ENCODE measurements around the genes SPEN and FAM131C.

DNA sequence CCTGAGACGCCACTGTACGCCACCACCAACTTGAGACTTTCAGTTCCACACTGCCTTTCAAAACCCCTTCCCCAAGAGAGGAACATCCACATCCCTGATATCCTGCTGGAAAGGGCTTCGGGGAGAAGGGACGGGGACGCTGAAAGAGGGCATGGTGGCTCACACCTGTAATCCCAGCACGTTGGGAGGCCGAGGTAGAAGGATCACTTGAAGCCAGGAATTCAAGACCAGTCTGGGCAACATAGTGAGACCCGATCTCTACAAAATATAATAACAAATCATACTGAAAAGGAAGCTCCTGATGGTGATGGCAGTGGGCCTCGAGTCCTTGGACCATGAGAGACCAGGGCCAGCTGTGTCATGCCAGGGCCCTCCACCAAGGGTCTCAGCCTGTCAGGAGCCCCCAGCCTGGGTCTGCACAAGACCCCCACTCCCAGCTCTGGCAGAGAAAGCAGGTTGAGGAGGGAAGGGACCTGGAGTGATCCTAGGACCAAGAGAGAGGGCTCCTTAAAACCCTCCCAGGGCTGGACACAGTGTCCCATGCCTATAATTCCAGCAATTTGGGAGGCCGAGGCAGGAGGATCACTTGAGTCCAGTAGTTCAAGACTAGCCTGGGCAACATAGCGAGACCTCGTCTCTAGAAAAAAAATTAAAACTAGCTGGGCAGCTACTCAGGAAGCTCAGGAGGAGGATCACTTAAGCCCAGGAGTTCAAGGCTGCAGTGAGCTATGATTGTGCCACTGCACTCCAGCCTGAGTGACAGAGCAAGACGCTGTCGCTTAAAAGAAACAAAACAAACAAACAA lies 6.6 kb upstream of the CTRC start:
- PRO-cap = no peak
- RRBS = no CpG with 5 or more reads among the region's 14 CpGs

- PRO-cap = unidirectional peak, minus-strand start at chr1:15618076; unidirectional peak, minus-strand start at chr1:15618105
- RRBS = 0% methylated on average over 2 of the region's 18 CpGs
Measured at GRCh38 chr1:15617927-15618677, 844 bp downstream of the DDI2 start.

- PRO-cap = no peak
- RRBS = no CpG with 5 or more reads among the region's 12 CpGs
Measured at GRCh38 chr1:15680037-15680518, 4.0 kb upstream of the PLEKHM2 start.

- PRO-cap = no peak
- RRBS = no CpG with 5 or more reads among the region's 11 CpGs
Measured at GRCh38 chr1:15720717-15721682, 15.1 kb upstream of the SLC25A34 start.

GRCh38 chr1:15847358-15848493 lies at the start of gene SPEN:
Gene SPEN (plus strand): TSS chr1:15847707.
- PRO-cap = bidirectional peak, plus-strand start at chr1:15847822, minus-strand start at chr1:15847570
- RRBS = 1% methylated on average over 92 of the region's 165 CpGs

DNA sequence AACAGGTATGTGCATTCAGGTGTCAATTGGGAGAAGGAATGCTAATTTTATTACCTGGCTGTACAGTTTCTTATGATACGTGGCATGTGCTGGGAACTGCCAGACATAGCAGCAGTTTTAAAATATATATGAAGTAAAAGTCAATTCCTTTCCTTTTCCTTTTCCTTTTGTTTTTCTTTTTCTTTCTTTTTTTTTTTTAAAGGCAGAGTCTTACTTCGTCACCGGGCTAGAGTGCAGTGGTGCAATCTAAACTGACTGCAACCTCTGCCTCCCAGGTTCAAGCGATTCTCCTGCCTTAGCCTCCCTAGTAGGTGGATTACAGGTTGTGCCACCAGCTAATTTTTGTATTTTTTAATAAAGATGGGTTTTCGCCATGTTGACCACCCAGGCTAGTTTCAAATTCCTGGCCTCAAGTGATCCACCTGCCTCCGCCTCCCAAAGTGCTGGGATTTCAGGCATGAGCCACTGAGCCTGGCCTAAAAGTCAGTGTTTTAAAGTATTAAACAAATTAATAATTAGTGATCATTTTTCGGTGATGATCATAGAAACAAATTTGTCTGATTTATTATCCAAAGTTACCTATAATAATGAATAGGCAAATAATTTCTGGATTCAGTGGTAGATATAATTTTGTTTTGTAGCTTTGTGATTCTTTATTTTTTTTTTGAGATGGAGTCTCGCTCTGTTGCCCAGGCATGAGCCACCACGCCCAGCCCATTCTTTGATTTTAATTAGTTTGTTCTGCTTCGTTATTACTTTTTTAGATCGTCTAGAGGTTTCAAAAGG lies 37.2 kb downstream of the SPEN start:
- PRO-cap = no peak
- RRBS = no CpG with 5 or more reads among the region's 11 CpGs

- PRO-cap = no peak
- RRBS = no CpG with 5 or more reads among the region's 5 CpGs
Measured at GRCh38 chr1:15964028-15964503, 11.8 kb downstream of the ZBTB17 start.

DNA sequence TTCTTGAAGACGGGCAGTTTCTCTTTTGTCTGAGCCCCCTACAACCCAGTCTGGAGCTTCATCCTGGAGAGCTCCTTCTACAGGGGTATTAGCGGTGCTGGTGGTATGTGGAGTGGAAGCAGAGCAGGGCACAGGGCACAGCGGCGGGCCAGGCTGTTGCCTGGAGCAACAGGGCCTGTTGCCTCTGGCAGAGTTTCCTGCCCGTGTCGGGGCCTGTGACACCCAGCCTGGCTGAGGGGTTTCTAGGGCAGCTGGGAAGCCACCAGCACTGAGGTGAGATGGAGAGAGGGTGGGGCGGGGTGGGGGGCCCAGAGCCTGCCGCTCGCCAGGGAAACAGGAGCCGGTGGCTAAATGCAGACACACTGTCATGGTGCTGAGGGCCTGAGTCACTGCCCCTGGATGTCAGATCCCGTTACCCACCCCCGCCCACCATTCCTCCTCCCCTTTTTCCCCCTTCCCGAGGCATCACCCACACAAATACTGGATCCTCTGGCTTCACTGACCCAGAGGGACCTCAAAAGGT lies 1.7 kb upstream of the HSPB7 start:
- PRO-cap = no peak
- RRBS = no CpG with 5 or more reads among the region's 13 CpGs

DNA sequence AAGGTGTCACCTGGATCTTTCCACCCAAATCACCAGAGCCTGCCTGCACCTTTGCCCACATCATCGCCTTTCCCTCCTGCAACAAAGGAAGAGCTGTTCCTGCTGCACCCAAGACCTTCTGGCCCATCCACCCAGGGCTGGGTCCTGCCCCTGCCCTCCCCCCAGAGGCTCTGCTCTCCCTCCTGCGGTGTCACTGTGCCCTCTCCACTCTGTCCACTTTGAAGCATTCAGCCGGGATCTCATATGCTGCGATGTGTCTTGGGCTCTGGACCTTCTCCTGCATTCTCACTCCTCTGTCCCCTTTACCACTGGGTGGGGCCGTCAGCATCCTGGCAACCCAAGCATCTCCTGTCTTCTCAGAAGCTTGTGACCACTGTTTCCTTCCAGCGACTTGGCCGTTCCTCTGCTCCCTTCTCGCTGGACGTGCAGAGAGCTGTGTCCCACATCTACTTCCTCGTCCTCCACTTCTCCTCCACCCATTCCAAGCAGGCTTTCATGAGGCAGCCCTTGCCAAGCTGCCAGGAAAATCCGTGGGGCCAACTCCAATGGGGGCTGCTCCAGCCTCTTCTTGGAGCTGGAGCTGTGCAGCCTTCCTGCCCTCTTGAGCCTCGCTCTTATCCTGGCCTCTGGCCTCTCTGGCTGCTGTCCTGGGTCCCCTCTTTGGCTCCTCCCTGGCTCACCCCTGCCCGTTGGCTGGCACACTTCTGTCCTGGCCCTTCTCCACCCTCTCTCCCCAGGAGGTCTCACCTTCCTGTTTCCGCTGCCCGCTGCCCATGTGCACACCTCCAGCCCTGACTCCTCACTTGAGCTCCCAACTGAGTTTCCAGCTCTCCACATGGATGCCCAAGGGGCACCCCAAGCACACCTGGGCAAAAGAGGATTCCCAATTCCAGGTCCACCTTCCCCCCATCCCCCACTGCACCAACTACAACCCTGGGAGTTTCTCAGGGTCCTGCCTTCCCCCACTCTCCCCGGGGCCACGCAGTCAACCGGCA lies 8.8 kb downstream of the FAM131C start:
- PRO-cap = unidirectional peak, minus-strand start at position 616 of the sequence
- RRBS = no CpG with 5 or more reads among the region's 18 CpGs

DNA sequence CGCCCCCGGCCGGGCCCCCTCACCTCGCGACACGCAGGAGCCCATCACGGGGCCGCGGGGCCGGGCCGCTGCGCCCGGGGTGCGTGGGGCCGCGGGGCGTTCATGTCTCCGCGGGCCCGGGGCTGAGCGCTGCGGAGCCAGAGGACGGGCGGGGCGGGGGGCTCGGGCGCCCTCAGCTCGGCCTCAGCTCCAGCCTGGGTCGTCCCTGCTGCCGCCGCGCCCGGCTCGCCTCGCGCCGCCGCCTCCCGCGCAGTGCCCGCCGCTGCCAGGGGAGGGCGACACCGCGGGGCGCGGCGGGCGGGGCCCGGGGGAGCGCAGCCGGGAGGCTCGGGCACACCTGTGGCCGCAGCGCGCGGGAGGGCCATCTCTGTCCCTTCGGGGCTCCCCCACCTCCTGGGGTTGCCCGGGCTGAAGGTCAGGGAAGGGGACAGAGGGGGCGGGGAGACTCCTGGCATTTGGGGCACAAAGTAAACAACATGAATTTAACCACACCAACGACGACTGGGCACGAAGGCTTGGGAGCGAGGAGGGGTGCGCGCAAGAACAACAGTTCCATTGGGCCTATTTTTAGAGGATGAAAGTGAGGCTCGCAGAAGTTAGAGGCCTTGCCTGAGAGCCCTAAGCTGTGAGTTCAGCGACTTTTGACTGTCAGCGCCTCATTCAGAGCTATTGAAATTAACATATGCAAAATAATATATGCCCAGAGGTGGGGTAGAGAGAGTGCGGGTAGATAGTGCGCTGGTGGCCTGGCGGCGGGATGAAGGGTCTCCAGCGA lies at the start of gene FAM131C:
FAM131C (minus strand) TSS at position 254 of the 775 bp plus-strand sequence.
- PRO-cap = bidirectional peak, plus-strand start at position 315 of the sequence, minus-strand start at position 254 of the sequence
- RRBS = 2% methylated on average over 48 of the region's 74 CpGs

GRCh38 chr1:16115203-16116459 lies 40.2 kb downstream of the EPHA2 start:
- PRO-cap = no peak
- RRBS = no CpG with 5 or more reads among the region's 29 CpGs

- PRO-cap = unidirectional peak, minus-strand start at chr1:16138105
- RRBS = no CpG with 5 or more reads among the region's 31 CpGs
Measured at GRCh38 chr1:16137864-16138409, 17.9 kb downstream of the EPHA2 start.

DNA sequence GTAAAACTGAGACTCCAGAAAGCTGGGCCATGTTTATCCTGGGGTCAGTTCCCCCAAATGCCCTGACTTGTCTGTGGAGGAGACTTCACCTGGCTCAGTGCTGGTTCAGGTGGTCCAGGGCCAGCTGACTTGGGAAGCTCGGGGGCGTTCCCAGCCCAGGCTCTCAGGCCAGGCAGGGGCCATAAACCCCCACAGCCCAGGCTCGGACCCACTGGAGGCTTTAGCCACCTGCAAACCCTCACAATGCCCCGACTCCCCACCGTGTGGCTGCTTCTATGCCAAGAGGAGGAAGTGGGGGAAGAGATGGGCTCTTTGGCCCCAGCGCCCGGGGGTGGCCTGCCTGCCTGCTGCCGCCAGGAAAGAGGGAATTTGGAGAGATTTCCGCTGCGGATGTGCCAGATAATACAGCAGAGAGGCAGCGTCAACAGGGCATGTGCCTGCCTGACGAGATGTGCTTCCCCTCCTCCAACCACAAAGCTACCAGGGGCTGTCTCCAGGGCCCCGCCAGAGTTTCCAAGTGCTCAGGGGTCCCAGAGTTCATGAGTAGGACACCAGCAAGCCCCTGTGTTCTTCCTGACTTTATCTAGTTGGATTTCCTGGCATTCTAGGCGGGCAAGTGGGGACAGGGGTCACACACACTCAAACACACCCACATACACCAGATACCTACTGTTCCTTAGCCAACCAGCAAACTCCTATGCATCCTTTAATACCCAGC lies 14.3 kb downstream of the EPHA2 start:
- PRO-cap = no peak
- RRBS = no CpG with 5 or more reads among the region's 14 CpGs

- PRO-cap = no peak
- RRBS = 64% methylated on average over 3 of the region's 24 CpGs
Measured at GRCh38 chr1:16143032-16144276, 12.4 kb downstream of the EPHA2 start.

DNA sequence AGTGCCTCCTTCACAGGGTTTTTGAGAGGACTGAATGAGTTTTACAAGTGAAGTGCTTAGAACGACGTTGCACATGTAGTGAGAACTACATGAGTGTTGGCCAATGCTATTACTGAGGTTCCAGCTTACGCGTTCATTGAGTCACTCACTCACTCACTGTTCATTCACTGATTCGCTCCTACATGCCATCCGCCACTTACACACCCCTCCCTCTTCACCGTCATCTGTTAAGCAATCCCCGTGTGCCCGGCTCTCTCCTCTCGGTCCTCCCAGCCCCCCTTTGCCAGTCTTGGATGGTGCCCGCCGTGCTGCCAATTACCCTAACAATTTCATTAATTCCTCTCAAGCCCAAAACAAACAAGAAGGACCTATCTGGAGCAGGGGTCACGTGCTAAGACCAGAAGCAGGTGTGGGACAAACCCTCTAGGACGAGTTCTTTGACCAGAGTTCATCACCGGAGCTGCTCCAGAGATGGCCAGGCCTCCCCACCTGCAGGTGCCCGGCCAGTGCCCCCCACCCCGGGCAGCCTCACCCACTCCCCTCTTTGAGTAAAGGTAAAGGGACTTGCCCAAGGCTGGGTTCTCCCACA lies 27.4 kb upstream of the EPHA2 start:
- PRO-cap = no peak
- RRBS = 74% methylated on average over 2 of the region's 17 CpGs

DNA sequence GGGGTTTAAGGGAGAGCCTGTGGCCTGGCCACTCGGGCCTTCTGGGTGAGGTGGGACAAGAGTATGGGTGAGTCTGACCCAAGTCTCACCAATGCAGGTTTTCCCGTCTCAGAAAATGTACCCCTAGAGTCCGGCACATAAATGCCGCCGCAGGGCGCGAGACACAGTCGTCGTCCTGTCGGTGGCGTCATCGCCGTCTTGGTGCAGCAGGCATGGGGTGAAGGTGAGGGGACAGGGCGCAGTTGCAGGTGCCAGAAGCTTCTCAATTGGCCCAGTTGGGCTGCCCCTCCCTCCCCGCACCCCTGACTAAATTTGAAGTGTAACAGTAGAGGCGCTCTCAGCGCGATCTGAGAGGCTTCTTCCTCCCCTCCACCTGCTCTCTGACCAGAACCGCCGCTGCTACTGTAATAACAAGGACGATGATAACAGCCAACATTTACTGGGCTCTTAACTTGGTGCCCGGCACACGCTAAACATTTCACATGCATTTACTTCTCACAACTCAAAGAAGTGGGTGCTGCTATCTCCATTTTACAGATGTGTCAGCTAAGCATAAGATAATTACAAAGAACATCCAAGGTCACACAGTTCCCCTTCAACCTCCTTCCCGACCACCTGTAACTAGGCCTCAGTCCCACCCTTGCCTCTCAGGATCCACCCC lies 8.6 kb downstream of the CPLANE2 start:
- PRO-cap = no peak
- RRBS = no CpG with 5 or more reads among the region's 24 CpGs

GRCh38 chr1:16235945-16236443 lies 989 bp downstream of the CPLANE2 start:
- PRO-cap = no peak
- RRBS = no CpG with 5 or more reads among the region's 6 CpGs

DNA sequence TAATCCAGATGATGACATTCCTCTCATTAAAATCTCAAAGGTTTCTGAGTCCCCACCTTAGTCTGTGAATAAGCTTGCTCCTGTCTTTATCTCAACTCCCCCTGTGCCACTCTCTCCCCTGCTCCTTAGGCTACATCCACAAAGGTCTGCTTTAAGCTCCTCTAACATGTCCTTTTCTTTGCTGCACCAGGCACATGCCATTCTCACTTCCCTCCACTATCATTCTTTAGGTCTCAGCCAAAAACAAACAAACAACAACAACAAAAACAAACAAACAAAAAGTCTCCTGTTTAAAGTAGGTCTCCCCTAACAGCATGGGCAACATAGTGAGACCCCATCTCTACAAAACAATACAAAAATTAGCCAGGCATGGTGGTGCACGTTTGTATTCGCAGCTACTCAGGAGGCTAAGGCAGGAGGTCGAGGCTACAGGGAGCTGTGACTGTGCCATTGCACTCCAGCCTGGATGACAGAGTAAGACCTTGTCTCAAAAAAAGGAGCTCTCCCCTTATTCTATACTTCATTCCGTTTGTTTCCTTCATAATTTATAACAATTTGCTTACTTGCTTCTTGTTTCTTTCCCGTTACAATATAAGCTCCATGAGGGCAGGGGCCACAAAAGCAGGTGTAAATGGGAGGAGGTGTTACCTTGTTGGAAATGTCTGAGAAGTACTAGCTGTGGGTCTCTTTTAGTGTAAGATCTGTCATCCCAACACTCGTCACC lies 52.6 kb upstream of the CPLANE2 start:
- PRO-cap = no peak
- RRBS = no CpG with 5 or more reads among the region's 6 CpGs

- PRO-cap = no peak
- RRBS = no CpG with 5 or more reads among the region's 7 CpGs
Measured at GRCh38 chr1:16472530-16472969, 32.0 kb downstream of the NECAP2 start.

DNA sequence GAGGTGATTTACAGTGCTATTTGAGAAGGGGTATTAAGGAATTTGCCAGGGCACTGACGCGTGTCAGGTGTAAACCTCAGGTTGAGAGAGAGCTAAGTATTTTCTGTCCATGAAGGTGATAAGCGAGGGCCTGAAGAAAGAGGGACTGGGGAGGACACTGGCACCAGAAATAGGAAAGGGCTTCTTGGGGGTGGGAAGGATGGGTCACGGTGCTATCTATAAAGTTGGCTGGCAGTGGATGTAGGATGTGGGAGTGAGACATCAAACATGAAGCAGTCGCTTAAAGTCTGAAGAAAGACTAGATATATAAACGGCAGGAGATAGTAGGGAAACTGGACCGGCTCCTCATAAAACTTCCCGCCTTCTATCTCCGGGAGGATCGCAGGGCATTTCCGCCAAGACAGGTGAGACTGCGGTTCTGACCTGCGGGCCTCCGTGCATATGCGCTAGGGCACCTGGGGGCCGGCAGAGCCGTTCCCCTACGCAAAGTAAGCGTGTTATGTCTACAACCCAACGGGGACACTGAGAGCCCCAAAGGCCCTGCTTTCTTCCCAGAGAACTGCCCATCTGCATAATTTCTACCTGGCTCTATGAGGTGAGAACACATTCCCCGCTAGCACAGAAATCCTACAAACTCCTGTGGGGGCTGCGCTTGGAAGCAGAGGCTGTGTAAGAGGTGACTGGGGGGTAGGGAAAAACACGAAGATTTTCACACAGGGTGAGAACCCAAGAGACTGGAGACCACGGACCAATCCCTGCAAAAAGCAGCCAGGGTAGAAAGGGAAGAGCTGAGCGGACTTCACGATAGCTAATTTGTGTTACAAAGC lies 72.8 kb downstream of the NECAP2 start:
- PRO-cap = no peak
- RRBS = no CpG with 5 or more reads among the region's 26 CpGs